ENCODE measurements around a stretch of chr1.

GRCh38 chr1:38586976-38587294 lies 272.6 kb downstream of the RRAGC start:
- PRO-cap, result no peak

- PRO-cap, result no peak
Observed at GRCh38 chr1:38908895-38909230, 27.5 kb upstream of the GJA9 start.

GRCh38 chr1:39102488-39103375 lies 76.6 kb downstream of the NDUFS5 start:
- PRO-cap, result no peak

- PRO-cap, result no peak
Observed at GRCh38 chr1:39105716-39106339, 79.7 kb downstream of the NDUFS5 start.

GRCh38 chr1:39114177-39114550 lies 88.0 kb downstream of the NDUFS5 start:
- PRO-cap, result unidirectional peak, plus-strand start at chr1:39114264

GRCh38 chr1:39114551-39115356 lies 88.6 kb downstream of the NDUFS5 start:
- PRO-cap, result no peak

DNA sequence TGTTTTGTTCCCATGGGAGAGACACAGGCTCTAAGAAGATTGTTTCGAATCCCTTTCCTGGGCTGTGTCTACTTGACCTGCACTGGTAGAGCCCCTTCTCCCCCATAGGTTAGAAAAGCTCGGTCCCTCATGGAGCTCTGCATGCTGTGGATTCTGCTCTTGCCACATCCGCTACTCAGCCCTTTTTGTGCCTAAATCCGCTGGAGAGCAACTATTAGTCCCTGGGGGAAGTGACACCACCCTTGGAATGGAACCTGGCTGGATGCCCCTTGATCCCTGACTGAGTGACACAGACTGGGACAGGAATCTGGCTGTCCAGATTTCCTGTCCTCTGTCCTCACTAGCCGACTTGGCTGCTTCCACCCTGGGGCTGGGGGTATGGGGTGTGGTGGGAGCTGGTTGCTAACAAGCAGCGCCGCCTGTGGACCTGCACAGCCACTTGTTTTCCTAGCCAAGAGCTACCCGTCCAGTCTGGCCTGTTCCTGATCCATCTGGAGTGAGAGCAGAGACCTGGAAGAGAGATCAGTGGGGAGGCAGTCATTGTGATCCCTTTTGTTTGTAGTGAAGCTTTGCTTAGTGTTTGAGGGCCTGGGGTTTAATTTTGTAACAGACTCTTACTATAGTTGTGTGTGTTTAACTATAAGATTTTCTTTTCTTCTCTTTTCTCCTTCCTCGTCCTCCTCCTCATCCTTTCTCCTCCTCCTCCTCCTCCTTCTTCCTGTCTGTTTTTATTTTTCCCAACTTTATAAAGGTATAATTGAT lies 71.5 kb upstream of the MACF1 start:
- PRO-cap, result no peak

DNA sequence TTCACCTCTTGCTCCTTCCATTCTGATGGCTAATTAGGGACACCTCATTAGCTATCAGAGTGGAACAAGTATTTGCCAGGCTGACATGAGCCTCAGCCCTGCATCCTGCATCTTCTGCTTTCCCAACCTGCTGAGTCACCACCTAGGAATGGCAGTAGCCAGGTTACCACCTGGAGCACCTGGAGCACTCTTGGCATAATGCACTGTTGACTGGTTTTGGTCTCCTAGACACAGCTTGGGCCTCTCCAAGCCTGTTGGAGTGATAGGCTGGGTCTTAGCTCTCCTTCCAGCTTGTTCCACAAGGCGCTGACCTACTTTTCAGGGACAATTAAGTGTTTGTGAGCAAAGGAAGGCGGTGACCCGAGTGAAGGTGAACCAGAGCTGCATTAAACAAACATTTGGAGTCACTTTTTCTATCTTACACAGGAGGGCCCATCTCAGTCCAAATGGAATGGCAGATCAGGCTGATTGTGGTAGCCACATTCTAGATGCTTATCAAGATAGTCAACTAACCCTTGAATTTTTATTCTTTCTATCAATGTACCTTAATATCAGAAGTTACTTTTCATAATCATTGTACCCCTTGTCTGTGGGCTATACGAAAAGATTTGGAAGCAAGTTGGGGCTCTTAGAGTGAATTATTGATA lies 61.7 kb upstream of the MACF1 start:
- PRO-cap, result no peak

- PRO-cap, result unidirectional peak, minus-strand start at chr1:39154040
Observed at GRCh38 chr1:39153948-39154568, 50.4 kb upstream of the MACF1 start.

DNA sequence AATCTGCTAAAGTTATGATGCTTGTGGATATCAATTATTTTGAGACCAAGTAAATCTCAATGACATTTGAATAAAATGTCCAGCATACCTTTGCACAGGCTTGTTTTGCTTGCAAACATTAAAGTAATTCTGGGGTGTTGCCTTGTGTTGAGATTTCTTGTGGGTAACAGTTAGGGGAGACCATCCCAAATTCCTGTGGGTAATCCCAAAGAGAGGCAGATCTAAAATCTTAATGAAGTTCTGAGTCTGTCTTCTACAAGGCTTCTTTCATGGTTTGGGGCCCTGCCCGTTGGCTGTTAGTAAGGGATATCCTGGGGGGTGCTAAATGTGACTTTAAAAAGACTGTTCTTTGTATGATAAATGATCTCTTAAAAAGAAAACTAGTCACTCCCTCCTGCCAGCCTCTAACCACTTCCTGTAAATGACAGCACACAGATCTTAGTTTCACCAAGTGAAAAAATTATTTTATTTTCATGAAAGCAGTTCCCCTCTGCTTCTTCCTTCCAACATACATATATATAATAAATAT lies 7.7 kb upstream of the MACF1 start:
- PRO-cap, result bidirectional peak, plus-strand start at position 468 of the sequence, minus-strand start at position 271 of the sequence

DNA sequence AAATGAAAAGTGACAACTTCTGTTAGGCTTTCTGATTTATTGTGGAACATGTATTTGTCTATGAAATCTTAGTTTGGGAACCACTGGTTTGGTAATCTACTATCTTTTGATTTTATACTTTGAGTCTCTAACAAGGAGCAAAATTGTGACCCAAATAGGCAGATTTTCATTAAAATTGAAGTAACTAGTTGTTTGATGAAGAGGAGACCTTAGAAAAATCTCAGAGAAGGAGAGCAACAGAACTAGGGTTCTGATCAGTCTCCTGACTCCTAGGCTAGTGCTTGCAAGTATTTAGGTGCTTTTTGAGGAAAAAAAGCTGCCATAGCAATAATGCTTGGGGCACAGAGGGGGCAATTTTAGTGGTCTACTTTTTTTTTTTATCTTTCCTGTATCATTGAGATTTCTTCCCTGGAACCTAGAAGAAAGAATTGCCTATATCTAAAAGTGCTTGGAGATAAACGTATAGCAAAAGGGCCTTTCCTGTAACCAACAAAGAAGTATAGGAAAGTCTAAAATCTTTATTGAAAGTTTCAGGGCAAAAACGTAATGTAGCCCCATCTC lies 11.9 kb downstream of the MACF1 start:
- PRO-cap, result no peak

- PRO-cap, result no peak
Observed at GRCh38 chr1:39385508-39386028, 105.9 kb upstream of the BMP8A start.

GRCh38 chr1:39450928-39451496 lies 40.4 kb upstream of the BMP8A start:
- PRO-cap, result no peak

DNA sequence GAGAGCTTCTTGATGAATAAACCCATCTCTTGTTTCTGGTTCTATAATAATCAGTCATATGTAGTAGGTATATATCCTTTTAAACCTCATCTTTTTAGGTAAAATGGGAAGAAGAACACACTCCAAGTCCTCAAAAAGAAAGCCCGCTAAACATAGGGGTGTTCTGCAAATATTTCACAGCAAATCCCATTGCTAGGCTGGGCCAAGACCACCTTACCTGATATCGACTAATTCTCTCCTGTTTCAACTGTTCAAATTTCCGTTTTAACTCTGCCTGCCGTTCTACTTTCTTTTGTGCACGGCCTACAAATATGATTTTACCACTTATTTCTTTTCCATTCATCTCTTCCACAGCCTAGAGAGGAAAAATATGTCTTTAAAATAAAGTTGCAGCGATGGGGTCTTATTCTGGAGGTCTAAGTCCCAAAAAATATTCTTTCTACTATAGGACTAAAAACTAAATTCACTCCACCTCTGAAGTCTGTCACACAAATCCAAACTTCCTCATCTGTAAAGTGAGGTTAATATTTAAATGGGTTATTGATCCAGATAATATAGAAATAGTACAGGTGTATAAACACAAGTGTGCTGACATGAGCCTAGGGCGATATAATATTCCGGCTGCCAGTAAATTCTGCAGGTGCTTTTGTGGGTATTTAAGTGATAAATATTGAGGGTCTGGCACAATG lies 7.9 kb downstream of the PABPC4 start:
- PRO-cap, result no peak

GRCh38 chr1:39680837-39681202 lies 8.9 kb upstream of the NT5C1A start:
- PRO-cap, result unidirectional peak, plus-strand start at chr1:39680992

- PRO-cap, result no peak
Observed at GRCh38 chr1:39819419-39820012, 30.9 kb upstream of the BMP8B start.

DNA sequence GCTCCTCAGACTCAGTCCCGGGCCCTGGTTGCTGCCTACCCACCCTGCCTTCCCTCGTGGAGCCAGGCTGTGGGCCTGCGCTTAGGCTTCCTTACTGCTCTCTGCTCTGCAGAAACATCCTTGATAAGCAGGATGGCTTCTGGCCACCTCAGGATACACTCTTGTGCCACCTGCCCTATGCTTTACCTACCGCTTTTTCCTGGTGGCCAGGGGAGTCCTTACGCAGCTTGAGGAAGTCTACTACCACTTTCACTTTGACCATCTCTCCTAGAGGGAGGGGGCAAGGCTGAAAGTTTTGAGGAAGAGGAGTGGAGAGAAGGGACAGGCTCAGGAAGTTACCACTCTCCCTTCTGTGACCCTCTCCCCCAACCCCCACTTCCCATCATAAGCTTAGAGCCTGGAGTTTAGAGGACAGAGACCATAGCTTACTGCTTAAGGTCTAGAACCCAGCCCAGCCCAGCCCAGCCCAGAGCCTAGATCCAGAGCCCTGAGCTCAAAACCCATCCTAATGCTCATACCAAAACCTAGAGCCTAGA lies 18.2 kb upstream of the MFSD2A start:
- PRO-cap, result no peak

DNA sequence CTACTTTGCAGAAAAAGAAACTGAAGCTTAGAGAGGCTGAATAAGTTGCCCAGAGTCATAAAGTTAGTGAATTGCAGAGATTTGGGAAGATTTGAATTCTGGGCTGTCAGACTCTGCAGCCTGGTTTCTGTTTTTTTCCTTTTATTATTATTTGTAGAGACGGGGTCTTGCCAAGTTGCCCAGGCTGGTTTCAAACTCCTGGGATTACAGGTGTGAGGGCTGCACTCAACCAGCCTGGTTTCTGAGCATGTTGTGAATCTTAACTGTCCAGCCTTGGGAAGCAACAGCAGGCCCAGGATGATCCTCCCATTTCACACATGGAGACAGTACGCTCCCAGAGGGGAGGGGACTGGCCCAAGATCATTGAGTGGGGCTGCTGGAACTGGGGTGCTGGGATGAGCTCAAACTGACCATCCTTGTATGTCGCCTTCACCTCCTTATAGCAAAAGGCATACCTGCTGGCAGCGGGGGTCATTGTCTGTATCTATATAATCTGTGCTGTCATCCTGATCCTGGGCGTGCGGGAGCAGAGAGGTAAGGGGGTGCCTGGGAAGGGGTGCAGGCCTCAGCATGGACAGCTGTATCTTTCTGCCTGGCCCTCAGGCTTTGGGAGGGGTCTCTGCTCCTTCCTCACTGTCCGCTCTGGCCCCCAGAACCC lies 11.3 kb downstream of the MFSD2A start:
- PRO-cap, result no peak

DNA sequence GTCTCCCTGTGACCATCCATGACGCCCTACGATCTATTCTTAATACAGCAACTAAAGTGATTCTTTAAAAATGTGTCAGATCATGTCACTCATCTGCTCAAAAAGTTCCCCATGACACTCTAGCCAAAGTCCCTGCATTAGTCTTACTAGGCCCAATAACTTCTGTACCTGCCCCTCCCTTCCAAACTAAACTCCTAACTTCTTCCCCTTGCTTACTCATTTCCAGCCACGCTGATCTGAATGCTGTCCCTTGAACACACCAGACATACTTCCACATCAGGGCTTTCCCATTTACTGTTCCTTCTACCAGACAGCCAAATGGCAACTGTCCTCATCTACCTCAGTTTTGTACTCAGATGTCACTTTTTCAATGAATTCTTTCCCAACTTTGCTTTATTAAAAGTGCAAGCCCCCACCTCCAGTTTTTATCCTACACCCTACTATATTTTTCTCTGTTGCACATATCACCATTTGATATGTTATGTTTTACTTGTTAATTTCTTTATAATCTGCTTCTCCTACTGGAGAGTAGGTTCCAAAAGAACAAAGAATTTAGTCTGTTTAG lies 1.2 kb downstream of the PPT1 start:
- PRO-cap, result no peak

- PRO-cap, result no peak
Observed at GRCh38 chr1:40143845-40144247, 17.3 kb upstream of the RLF start.

Data from colic lymph node (tissue), 1 donor.